ENCODE measurements around a stretch of chr6.

DNA sequence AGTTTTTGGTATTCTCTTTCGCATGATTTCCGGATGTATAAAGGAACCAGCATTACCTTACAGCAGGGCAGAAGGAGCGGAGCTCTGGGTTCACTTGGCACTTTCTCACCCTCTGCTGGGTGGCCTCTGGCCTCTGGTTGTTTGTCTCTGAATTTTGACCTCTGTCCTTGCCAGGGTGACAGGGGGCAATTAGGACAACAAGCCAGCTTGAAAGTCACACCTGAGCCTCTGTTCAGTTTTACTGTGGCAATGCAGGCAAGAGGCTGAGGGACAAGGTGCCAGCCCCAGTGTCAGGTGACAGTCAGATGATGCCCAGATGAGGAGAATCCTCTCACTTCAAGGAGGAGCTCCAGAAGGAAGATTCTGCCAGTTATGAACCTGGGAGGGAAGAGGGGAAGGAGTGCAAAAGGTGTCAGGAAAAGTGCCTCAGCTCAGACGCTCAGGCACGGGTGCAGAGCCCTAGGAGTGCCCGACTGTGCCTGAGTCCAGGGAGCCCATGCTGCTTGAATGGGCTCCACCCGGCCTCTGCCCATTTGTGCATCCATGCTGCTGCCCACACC, 69.2 kb upstream of the KIF25 start:
- PRO-cap, result no peak

- PRO-cap, result bidirectional peak, plus-strand start at chr6:168026019, minus-strand start at chr6:168025902
These were observed 28.3 kb downstream of the KIF25 start for GRCh38 chr6:168025800-168026122.

DNA sequence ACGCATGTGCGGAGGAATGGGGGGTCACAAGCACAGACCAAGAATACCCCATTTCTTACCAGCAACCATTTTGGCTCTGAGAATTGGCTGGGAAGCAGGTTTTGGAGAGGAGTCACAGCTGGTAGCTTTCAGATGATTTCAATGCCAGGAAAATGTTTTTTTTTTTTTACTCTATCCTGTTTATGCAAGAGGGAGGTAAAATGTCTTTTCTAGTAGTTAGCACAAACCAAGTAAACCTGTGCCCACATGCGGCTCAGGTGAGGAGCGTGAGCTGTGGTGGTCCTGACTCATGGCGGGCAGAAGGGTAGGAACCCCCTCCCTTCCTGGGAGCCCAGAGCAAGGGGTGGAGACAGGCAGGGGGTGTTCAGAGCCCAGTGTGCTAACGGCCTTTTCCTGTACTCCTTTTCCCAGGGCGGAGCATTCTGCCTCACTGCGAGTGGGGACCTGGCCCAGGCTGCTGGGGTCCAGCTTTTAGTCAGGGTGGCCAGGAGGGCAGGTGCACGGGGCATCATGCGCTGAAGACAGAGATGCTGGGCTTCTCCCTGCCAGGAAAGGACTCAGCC, 32.9 kb downstream of the FRMD1 start:
- PRO-cap, result no peak

DNA sequence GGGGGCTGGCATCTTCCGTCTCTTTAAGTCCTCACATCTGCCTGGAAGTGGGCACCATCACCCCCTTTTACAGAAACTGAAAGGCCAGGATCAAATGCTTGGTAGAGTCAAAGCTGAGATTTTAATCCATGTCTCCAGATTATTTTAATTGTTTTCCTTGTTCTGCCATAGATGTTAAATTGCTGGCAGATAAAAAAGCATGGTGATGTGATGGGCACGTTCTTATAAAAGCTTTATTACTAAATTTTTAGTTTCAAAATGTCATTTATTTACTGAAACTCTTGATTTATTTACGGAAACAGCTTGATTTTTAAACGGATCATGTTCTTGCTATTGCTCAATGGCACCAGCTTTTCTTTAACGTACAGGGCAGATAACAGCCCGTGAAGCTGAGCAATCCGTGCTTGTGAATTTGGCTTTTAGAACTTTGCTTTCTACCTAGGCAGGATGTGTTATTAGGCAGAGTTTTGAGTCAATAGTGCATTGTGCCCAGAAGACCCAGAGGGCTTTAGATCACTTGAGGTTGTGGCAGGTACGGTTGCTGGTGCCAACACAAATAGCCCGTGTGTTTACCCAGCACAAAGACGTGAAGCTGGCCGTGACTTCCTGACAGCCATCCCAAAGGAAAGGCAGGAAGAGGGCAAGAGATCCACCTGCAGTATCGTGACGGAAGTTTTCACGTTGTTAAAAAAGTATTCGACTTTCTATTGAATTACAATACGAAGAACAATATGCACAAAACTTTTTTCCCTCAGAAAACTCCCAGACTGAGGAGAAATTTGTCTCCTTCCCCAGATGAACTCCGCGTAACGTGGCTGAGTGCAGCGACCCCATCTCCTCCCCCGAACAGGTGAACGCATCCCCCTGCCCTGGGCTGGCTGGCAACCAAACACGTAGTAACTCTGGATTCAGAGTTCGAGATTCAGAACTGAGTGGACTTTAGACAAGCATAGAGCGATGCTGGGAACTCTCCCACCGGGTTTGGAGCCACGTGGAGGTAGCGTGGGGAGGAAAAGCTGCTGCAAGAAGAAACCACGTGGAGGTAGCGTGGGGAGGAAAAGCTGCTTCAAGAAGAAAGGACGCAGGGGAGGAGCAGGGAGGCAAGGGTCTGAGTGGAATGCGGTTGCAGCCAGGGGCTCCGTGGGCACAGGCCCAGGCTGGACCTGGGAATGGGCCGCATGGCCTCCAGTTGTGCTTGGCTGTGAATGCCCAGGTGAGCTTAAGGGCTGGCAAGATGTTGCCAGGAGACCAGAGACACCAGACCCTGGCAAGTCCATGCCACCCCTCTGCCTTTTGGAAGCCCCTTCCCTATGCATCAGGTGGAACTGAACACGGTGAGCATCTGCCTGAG, 117.6 kb upstream of the FRMD1 start:
- PRO-cap, result unidirectional peak, minus-strand start at position 226 of the sequence; bidirectional peak, plus-strand start at position 632 of the sequence, minus-strand start at position 527 of the sequence

- PRO-cap, result unidirectional peak, plus-strand start at chr6:168314794
These were observed 4.9 kb downstream of the DACT2 start for GRCh38 chr6:168314682-168315023.

- PRO-cap, result no peak
These were observed 49.1 kb upstream of the DACT2 start for GRCh38 chr6:168368413-168369251.

DNA sequence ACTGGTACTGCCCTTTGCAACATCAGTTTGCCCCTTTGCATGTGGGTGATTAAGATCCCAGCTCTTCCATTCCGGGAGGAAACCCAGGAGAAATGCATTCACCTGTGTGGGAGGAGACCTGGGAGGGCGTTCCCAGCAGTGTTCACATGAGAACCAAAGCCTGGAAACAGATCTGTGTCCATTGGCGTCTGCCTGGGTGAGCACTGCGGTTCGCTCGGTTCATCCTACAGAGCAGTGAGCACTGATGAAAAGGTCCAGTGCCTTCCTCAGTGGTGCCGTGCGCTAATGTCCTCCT, 89.7 kb downstream of the SMOC2 start:
- PRO-cap, result no peak

GRCh38 chr6:168600900-168601594, 160.1 kb downstream of the SMOC2 start:
- PRO-cap, result no peak

GRCh38 chr6:168950088-168950537, 303.5 kb downstream of the THBS2 start:
- PRO-cap, result no peak

GRCh38 chr6:169071021-169071220, 182.7 kb downstream of the THBS2 start:
- PRO-cap, result no peak

- PRO-cap, result no peak
These were observed 36.4 kb upstream of the THBS2 start for GRCh38 chr6:169289864-169290558.

GRCh38 chr6:169312308-169312577, 58.6 kb upstream of the THBS2 start:
- PRO-cap, result unidirectional peak, minus-strand start at chr6:169312452

- PRO-cap, result no peak
These were observed 133.0 kb upstream of the THBS2 start for GRCh38 chr6:169386300-169387326.

DNA sequence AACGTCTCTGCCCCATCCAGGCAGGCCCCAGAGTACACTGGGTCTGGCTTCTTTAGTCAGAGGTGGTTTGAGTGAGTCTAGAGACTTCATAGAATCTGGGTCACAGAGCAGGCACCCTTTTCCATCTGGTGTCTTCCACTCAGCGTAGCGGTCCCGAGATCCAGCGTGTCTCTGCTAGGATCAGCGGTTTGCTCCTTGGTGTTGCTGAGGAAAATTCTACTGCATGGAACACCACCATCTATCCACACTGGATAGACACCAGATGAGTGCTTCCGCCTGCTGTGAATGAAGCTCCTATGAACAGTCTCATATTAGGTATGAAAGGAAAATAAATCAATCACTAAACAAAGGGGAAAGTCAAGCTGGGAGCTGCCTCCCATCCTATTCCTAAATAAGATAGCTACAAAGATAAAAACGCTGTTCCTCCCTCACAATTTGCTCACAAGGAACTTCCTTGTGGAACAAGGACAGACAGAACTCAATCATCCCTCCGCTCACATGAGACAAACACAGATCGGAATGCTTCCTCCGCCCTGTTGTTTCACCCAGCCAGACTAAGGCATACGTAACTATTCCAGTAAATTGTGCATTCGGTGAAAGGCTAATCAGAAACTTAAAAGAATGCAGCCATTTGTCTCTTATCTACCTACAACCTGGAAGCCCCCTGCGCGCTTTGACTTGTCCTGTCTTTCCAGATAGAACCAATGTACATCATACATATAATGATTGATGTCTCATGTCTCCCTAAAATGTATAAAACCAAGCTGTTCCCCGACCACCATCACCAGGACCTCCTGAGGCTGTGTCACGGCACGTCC, 197.2 kb upstream of the THBS2 start:
- PRO-cap, result no peak

GRCh38 chr6:169708797-169709833, 7.2 kb downstream of the C6orf120 start:
- PRO-cap, result no peak

- PRO-cap, result bidirectional peak, plus-strand start at chr6:169724110, minus-strand start at chr6:169723998
These were observed 860 bp downstream of the PHF10 start for GRCh38 chr6:169723234-169724045.

DNA sequence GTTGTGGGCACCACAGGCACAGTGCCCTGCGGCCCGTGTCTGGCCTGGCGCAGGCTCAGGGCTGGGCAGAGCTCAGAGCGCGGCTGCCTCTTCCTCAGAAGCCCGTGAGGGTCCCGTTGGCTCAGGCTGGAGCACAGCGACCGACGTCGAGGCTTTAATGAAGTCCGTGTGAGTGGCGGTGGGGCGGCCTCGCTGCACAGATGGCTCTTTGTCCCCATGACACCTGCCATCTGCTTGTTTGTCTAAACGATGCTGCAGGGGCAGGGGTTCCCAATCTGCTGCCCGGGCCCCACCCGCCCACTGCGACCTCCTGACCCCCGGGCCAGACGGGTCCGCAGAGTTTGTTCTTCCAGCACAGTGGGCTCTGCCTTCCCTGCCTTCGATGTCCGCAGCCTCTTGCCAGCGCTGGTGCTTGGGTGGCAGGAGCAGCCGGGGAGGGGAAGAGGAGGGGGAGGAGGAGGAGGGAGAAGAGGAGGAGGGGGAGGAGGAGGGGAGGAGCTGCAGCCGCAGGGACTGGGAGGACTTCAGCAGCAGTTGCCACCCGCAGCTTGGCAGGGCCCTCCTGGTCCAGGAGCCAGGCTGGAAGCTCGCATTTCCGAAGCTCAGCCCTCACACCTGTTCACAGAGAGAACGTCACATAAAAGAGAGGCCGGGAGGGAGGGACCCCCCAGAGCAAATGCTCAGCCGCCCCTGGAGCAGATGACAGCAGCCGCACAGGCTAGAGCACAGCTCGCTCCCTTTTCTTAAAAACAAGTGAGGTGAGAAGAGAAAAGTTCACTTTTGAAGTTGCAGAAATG, 210.0 kb downstream of the DLL1 start:
- PRO-cap, result no peak

GRCh38 chr6:170159632-170160771, 130.9 kb downstream of the DLL1 start:
- PRO-cap, result no peak

DNA sequence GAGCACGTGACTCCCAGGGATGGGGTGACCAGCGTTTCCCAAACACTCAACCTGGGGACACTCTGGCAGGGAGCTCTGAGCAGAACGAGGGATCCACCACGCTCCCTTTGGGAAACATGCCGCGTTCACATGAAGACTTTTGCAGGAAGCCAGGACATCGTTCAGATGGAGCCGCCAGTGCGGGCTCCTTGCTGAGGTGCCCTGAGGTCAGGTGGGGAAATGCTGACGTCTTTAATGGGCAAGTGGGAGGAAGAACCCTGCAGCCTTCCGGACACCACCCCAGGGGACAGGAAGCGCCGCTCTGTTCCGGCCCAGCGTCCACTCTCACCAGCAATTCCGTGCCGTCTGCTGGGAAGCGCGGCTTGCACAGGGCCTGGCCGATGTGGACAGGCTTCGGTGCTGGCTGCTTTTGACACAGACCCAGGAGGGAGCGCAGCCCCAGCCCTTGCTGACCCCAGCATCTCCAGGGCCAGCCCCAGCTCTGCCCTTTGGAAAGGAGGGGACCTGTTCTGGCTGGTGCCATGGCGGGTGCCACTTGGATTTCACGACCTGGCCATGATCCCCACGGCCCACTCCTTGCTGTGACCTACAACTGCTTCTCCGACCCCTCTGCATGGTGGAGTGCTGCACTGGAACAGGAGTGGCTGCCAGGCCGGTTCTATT, 123.3 kb downstream of the DLL1 start:
- PRO-cap, result bidirectional peak, plus-strand start at position 333 of the sequence, minus-strand start at position 167 of the sequence; unidirectional peak, minus-strand start at position 615 of the sequence; bidirectional peak, plus-strand start outside the sequence, minus-strand start at position 615 of the sequence

- PRO-cap, result no peak
These were observed 3.3 kb downstream of the DLL1 start for GRCh38 chr6:170287499-170288094.

Measured in bronchus (tissue), 1 donor.